ENCODE measurements around the gene SLC44A3.

- RRBS, result no CpG with 5 or more reads among the region's 7 CpGs
Observed at GRCh38 chr1:94177435-94178434, 56.8 kb upstream of the ABCA4 start.

DNA sequence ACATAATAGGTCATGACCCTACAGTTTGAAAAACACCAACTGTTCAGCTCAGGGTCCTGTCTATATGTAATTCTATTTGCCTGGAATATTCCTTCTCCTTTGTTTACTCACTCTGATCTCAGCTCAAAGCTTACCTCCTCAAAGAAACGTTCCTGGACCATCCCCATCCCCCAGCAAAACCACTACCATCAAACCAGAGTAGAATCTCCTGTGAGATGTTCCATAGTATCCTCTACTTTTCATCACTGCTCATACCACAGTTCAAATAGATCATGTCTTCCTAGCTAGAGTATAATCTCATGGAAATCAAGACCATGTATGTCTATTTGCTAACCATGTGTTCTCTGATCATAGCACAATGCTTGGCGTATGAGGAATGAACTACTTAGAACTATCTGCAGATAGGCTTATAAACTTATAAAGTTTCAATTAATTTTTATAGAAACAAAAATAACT lies 3.5 kb downstream of the ARHGAP29 start:
- RRBS, result no CpG with 5 or more reads among the region's 2 CpGs

DNA sequence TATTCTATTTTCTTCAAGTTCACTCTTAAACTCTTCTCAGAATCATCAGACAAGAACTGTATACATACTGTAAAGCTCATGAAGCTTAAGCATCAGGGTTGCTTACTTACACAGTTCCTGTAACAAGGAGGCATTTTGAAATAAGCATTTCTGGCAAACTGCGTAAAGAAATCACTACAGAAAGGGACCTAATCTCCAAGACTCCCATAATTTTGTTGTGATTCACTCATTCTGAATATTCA lies 8.6 kb upstream of the ARHGAP29 start:
- RRBS, result no CpG with 5 or more reads among the region's 1 CpG

GRCh38 chr1:94322571-94323325 lies 85.4 kb upstream of the ARHGAP29 start:
- RRBS, result no CpG with 5 or more reads among the region's 8 CpGs

DNA sequence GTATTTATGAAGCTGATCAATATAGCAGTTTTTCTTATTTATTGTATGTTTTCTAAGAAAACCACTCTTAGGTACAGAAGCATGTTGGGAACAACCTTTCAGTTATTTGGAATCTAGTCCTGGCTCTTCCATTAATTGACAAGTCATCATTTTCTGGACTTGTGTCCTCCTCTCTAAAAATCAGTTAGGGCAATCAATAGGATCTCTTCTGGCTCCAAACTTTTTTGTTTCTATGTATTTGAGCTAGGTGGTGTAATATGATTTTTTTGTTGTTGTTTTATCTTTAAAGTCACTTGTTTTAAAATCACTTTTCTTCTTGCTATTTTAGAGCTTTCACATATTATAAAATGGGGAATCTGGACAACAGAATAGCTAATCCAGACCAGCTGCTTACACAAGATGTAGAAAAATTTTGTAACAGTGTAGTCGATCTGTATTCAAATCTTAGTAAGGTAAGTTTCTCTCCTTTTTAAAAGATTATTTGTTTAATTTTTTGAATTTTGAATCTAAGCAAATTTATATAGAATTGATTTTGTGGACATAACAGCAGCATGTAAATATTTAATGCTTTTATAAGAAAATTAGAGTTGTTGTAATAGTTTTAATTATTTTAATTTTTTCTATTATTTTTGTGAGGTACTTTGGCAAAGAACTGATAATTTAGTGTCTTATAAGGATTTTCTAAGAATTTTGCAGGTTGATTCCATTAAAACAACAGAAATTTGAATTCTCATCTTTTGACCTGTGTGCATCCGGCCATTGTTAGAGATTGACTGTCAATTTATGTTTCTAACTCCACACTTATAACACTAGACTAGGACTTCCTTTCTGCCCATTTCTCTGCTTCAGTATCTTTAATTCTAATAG lies 57.3 kb downstream of the ABCD3 start:
- RRBS, result no CpG with 5 or more reads among the region's 2 CpGs

GRCh38 chr1:94622533-94623250 lies 81.1 kb upstream of the F3 start:
- RRBS, result no CpG with 5 or more reads among the region's 12 CpGs

GRCh38 chr1:94795570-94795981 lies 24.6 kb upstream of the SLC44A3 start:
- RRBS, result no CpG with 5 or more reads among the region's 8 CpGs

- RRBS, result 47% methylated on average over 37 of the region's 92 CpGs
Observed at GRCh38 chr1:94819658-94820835, at the start of gene SLC44A3. TSS of gene SLC44A3 (plus strand) at chr1:94820357.

DNA sequence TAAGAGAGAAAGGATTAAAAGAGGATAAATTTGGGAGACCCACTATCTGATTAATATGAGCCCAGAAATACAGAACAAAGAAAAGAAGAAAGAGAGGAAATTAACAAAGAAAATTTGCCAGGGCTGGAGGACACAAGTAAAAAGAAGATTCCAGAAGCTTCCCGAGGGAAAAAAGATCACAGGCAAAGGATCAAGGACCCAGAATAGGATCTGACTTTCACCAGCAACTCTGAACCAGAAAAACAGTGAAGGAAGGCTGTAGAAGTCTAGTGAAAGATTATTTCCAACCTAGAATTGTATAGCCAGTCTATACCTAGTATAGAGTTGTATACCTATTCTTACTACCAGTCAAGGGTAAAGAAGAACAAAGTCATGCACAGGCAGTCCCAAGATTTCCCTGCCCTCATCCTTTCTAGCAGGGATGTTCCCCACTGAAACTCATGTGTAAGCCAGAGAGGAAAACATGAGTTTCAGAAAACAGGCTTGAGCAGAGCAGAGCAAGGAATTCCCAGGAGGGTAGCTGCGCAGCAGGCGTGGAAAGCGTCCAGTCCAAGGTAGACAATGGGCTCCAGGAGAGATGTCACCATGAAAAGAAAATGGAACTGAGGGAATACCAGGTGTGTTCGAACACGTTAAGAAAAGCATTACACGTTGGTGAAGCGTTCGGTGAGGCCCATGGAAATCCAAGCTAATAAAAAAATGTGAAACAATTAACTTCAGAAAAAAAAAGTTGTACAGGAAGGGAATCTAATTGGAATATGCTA lies 40.4 kb downstream of the SLC44A3 start:
- RRBS, result no CpG with 5 or more reads among the region's 9 CpGs

DNA sequence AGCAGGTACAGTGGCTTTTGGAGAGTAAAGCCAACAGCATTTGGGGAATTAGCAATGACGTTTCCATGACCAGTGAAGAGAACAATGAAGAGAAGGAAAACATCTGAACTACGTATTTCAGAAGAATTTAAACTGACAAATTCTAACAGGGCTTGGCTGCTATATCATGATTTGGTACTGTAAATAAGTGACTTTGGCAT lies 26.3 kb downstream of the CNN3 start:
- RRBS, result no CpG with 5 or more reads among the region's 2 CpGs

DNA sequence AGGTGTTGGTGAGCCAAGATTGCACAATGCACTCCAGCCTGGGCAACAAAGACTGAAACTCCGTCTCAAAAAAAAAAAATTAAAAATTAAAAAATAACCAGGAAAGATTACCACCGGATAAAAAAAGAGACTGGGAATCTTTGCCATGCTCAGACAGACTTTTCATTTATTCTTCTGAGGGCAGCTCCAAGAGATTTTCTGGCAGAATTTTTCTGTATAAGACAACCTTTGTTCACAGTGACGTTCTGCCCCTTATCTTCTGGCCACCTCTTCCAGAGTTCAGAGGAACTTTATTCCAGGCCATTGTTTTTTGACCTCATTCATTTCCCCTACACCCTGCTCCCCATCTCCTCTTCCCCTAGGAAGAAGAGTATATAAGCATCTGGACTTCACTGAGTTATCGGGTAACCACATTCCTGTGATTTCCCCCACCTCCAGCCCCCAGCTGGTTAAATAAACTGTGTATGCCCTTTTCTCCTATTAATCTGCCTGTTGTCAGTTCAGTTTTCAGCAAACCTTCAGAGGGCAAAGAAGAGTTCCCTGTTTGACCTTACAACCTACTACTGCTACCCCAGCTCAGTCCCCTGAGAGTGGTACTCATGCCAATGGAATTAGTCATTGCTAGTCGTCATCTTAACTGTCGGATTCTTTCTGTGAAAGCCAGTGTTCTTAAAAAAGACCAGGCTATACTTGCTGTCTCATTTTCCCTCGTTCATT lies 14.2 kb upstream of the ALG14 start:
- RRBS, result no CpG with 5 or more reads among the region's 7 CpGs

GRCh38 chr1:95233196-95233765 lies 729 bp upstream of the RWDD3 start:
- RRBS, result no CpG with 5 or more reads among the region's 18 CpGs

DNA sequence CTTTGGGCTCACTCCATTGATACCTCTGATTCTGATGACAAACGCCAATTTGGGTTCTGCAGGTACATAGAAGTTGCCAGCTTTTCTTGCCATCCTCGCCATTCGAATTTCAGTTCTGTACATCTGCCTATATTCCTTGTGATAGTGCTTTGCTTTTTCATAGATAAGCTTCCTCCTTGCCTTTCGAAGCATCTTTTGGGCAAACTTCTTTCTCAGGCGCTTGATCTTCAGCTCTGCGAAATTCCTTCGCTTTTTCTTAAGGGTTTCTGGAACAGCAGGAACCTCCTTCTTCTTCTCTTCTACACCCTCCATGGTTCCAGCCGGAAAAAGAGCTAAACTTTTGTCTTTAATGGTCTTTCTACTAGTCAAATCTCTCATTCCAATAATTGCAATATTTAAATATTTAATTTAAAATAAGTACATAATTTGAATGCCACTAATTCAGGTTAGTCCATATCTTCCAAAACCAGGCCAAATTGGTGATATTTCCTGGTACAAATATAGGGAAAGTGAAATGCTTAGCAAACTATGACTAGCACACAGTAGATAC lies 42.2 kb upstream of the PTBP2 start:
- RRBS, result no CpG with 5 or more reads among the region's 8 CpGs

GRCh38 chr1:97208063-97208684 lies 486.6 kb downstream of the PTBP2 start:
- RRBS, result no CpG with 5 or more reads among the region's 3 CpGs

GRCh38 chr1:97873017-97873486 lies 47.8 kb downstream of the DPYD start:
- RRBS, result no CpG with 5 or more reads among the region's 4 CpGs

GRCh38 chr1:98086578-98087151 lies 165.8 kb upstream of the DPYD start:
- RRBS, result no CpG with 5 or more reads among the region's 3 CpGs

DNA sequence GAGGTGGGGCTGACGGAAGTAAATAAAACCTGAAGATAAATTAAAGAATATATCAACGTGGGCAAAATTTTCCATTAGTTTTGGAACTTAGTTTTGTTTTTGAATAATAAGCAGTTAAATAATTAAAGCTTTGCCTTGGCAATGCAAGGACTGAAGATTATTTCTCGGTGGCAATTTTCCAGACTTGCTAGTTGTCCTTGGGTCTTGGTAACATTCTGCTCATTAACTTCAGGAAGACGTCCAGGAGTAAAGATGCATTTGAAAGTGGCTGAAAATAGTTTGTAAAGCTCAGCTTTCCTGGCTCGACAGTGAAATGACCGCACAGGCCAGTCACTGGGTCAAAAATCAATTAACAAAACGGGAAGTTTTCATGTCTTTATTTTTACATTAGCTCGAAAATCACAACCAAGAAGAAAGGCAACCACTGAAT lies 676 bp upstream of the SNX7 start:
- RRBS, result no CpG with 5 or more reads among the region's 8 CpGs

- RRBS, result no CpG with 5 or more reads among the region's 1 CpG
Observed at GRCh38 chr1:99603826-99604226, 42.1 kb upstream of the PALMD start.

- RRBS, result no CpG with 5 or more reads among the region's 8 CpGs
Observed at GRCh38 chr1:99710338-99711172, 55.9 kb downstream of the FRRS1 start.

GRCh38 chr1:99738736-99739398 lies 27.6 kb downstream of the FRRS1 start:
- RRBS, result no CpG with 5 or more reads among the region's 8 CpGs

Data from SK-N-MC (cell line).